ENCODE measurements around a stretch of chr11.

DNA sequence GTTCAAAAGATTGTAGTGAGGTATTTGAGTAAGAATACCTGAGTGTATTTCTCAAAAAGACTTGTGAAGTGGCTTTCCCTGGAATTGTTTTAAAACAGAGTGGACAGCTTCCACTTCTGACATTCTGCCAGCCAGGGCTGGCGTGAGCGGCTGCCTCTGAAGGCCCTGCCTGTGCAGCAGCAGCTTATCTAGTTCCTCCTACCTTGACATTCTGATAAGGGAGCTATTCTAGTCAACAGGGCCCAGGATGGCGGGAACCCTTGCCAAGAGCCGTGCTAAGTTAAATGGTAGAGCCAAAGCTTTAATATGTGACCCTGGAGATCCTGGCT, 3.4 kb downstream of the KCNJ5 start:
- PRO-cap: no peak

DNA sequence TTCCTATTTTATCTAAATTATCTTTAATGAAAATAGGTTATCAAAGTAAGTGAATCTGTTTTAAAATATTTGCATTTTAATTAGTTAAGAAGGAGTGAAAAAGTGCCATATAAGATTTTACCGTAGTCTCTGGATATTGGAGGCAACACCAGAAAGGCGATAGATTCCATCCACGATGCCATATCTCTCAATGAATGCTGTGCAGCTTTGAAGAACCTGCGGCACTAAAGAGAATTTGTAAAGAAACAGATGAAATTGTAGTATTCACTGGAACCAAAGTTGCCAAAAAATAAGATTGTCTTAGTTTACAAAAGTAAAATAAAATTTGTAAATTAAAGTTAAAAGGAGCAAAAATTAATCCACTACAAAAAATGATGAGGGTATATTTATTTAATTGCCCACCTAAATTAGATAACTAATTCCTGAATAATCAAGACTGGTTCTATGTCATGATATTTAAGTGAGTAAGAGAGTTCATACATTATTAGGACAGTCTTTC, 45.3 kb upstream of the TP53AIP1 start:
- PRO-cap: no peak

DNA sequence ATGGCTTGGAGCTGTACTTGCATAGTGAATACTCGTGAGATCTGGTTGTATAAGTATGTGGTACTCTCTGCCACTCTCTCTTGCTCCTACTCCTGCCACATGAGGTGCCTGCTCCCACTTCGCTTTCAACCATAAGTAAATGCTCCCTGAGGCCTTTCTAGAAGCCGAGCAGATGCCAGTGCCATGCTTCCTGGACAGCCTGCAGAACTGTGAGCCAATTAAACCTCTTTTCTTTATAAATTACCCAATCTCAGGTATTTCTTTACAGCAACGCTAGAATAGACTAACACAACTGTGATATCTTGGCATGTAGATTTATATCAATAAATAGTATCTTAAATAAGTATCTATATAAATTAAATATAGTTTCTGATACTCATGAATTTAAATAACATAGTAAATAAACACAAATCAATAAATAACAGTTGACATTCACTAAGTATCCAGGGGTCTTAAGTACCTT, 88.2 kb upstream of the TP53AIP1 start:
- PRO-cap: no peak

- PRO-cap: no peak
These were observed 89.4 kb upstream of the TP53AIP1 start for GRCh38 chr11:129032077-129032546.

DNA sequence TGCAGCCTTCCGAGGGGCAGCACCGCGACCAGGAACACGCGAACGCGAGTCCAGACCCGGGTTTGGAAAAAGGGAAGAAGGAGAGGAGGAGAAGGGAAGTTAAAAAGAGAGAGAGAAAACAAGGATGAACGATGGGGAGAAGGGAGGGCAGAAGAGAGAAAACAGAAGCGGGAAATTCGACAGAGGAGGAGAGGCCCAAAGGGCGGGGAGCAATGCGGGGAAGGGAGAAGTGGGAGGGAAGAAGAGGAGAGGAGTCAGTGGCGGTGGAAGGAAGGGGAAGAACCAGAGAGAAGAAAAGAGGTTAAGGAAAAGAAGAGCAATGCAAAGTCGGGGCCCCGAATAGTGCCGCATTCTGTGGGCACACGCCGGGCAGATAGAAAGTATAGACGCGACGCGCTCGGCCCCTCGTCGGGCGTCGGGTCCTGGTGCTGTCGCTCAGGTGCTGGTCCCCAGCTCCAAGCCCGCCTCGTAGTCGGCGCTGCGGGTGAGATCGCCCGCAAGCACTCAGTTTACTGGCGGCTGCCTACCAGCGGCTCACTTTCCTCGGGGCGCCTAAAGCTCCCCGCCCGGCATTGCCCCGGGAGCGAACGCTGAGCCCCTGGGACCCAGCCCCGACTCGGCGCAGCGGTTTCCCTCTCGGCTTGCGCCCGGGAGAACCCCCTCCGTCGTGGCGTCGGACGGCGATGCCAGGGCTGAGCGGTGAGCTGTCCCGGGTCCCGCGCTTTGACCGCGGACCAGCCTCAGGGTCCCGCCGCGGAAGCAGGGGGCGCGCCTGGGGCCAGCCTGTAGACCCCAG, 2.7 kb upstream of the BARX2 start:
- PRO-cap: no peak

GRCh38 chr11:129444936-129445518, 69.4 kb downstream of the BARX2 start:
- PRO-cap: no peak

GRCh38 chr11:129750473-129751262, 65.0 kb upstream of the TMEM45B start:
- PRO-cap: bidirectional peak, plus-strand start at chr11:129750708, minus-strand start at chr11:129750718

- PRO-cap: no peak
These were observed 35.3 kb upstream of the NFRKB start for GRCh38 chr11:129930587-129931265.

DNA sequence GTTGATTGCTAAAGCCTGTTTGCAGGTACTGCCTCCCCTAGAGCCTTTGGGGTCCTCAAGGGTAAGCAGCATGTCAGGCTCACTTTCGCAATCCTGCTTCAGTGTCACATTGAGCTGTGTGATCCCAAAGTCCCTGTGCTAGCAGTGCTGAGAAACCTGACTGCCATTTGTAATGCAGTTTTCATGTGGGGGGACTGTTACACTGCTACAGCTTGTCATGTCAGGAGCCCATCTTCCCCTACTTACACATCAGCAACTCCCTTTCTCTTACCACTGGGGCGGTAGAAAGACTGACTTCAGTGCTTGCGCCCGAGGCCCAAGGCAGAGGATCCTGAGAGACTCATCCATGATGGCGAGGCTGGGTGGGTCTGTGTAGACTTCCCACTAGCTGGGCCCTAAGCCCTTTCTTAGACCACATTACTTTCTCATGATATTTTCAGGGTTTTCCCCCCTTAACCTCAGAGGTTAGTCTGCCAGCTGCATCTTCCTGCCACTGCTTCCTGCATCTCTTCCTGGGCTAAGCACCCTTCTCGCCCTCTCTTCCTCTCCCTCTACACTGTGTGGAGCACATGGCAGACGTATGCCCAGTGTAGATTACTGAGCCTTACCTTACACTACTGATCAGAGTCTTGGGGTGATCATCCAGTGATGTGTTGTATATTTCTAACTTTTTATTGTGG, 40.7 kb upstream of the ST14 start:
- PRO-cap: no peak

GRCh38 chr11:130145233-130145869, 14.2 kb upstream of the ST14 start:
- PRO-cap: no peak

DNA sequence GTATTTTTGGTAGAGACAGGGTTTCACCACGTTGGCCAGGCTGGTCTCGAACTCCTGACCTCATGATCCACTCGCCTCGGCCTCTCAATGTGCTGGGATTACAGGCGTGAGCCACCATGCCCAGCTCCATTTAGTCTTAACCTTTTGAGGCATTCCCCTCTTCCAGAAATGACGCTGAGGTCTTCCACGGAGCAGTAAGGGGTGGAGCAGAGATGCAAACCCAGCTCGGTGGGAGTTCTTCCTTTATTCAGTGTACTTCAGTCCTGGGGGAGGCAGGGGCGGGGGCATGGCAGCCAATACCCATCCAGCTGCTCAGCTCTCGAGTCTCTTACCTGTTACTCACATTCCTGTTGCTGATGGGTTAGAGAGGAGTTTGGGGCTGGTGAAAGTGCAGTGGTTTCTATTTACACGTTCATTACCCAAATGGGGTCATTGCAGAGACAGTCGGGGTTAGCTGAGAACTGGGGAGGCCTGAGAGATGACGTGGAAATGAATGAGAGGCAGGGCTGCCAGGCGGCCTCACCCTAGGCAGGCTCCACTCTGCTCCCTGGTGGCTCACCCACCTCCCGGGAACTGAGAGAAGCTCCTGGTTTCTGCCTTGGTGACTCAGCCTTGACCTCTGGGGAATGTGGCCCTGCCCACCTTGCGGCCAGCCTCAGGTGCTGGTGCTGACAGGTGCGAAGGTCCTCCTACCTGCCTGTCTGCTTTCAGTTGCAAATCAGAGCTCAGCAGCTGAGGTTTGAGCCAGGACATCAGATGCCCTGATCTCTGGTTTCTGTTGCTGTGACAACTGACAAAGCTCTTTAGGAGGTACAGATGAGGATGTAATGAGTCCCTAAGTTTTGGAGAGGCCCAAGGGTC, 13.4 kb upstream of the ST14 start:
- PRO-cap: no peak

DNA sequence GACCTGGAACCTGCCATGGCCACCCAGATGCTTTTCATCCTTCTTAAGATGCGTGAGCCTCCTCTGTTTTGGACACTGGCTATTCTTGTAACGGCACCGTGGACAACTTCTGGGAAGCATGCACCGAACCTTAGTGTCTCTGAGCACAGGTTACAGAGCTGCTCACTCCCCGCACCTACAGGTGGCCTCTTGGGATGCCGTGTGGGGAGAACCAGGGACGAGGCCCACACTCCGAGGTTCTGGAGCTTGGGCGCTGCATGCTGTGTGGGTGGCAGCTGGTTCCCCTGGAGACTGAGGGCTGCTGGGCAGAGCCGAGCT, 60.6 kb downstream of the ST14 start:
- PRO-cap: no peak

GRCh38 chr11:130232533-130233653, 73.3 kb downstream of the ST14 start:
- PRO-cap: no peak

GRCh38 chr11:130318739-130319057, 4.0 kb upstream of the ZBTB44 start:
- PRO-cap: no peak

- PRO-cap: no peak
These were observed 39.5 kb downstream of the ADAMTS8 start for GRCh38 chr11:130388880-130389279.

- PRO-cap: no peak
These were observed 27.9 kb downstream of the ADAMTS15 start for GRCh38 chr11:130476229-130476888.

GRCh38 chr11:130583628-130583924, 135.1 kb downstream of the ADAMTS15 start:
- PRO-cap: no peak

GRCh38 chr11:130634808-130635464, 186.5 kb downstream of the ADAMTS15 start:
- PRO-cap: no peak

GRCh38 chr11:131253126-131253709, 117.2 kb upstream of the NTM start:
- PRO-cap: no peak

DNA sequence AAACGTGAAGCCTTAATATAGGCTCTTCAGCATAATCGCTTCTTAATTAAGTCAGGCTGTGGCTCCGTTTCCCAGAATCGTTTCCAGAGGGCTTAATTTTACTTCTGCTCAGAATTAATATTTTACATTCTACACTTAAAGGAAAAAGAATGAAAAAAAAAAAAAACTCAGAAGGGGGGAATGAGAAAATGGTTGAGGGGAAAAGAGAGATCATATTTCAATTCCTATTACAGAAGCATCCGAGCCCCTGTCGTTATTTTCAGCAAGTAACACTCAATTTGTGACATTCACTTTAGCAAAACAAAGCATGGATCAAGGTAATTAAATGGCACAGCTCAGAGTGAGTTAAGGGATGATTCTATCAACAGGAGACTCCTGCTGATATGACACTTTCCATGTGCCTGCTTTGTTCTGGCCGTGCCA, 272.5 kb downstream of the NTM start:
- PRO-cap: no peak

Data from A673 (cell line).